ENCODE measurements around a stretch of chr13.

- PRO-cap, result no peak
- RAMPAGE, long total RNA, result no peak
Measured at GRCh38 chr13:29676962-29677231, 81.4 kb upstream of the SLC7A1 start.

GRCh38 chr13:29812044-29812546 lies 38.3 kb downstream of the UBL3 start:
- PRO-cap, result no peak
- RAMPAGE, long total RNA, result no peak

GRCh38 chr13:29905746-29906293 lies 55.4 kb upstream of the UBL3 start:
- PRO-cap, result no peak
- RAMPAGE, long total RNA, result no peak

DNA sequence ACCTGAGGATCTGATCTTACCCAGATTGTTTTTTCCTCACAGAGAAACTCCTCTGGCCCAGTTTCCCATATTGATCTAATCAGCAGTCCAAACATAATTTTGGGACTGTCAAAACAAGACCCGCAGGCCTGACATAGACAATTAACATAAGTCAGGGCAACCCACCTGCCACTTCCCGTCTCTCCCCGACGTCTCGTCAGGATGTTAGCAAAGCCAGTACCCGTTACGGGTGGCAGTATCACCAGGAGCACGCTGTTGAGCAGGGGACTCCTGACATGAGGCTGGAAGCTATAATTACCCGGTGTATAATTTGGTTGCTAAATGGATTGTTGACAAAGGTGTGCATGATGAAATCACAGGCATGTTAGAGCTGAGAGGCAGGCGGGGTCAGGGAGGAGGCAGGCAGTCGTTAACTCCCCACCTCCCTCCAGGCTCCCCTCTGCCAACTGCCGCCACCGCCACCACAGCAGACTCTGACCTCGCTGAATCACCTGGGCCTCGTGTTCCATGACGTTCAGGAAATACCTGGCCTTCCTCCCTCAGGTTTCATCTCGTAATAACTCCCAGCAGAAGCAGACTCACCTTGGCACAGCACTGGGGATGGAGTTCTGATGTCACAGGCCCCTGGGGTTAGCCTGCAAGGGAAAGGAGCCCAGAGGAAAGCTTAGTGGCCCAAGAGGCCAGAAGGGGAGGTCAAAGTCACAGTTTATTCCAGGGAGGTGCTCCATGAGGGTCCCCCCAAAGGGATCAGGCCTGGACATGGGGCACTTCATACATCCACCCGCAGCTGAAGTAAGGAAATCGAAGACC lies 198.5 kb downstream of the KATNAL1 start:
- PRO-cap, result no peak
- RAMPAGE, long total RNA, result no peak

GRCh38 chr13:30148958-30149169 lies 158.5 kb downstream of the KATNAL1 start:
- PRO-cap, result no peak
- RAMPAGE, long total RNA, result no peak

DNA sequence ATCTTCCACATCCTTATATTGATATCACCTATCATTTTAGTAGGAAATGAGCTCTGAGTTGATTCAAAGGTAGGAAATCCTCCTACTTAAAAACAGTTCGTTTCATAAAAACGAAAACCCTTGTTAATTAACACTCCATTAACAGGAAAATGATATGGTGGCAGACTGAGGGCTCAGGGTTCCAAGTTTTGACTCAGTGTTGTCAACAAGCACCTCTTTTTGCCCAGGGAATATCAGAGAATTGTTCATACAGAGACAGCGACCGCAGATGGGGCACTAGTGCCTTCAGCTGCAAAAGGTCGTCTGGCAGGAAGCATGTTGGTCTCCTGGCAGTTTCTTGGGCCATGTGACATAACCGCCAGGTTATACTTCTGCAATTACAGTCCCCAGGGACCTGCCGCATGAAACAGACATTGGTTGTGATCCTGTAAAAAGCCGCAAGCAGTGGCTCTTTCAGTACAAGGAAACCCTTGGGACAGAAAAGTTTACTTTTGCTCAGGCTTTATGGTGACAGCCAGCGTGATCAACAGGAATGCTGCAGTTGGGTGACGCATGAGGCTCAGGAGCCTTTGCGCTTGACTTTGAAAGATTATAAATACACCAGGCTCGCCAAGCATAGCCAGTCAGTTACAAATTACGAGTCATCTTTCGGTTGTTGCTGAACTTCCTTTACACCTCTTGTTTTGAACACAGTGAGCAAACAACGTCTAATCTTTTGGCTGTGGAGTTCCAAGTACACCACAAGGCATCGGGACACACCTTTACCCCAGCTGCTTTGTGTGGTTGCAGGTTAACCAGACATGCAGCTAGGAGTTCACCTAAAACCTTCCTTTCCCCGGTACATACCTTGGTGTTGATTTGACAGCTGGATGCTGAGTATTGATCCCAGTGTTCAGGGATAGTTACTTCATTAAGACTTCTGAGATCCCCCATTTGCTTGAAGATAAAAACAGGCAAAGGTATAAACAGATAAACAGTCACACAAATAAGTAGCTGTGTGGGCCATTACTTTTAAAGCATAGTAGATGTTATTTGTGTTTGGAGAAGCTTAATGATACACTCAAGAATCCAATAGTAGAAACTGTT lies 50.5 kb upstream of the UBE2L5 start:
- PRO-cap, result no peak
- RAMPAGE, long total RNA, result no peak

DNA sequence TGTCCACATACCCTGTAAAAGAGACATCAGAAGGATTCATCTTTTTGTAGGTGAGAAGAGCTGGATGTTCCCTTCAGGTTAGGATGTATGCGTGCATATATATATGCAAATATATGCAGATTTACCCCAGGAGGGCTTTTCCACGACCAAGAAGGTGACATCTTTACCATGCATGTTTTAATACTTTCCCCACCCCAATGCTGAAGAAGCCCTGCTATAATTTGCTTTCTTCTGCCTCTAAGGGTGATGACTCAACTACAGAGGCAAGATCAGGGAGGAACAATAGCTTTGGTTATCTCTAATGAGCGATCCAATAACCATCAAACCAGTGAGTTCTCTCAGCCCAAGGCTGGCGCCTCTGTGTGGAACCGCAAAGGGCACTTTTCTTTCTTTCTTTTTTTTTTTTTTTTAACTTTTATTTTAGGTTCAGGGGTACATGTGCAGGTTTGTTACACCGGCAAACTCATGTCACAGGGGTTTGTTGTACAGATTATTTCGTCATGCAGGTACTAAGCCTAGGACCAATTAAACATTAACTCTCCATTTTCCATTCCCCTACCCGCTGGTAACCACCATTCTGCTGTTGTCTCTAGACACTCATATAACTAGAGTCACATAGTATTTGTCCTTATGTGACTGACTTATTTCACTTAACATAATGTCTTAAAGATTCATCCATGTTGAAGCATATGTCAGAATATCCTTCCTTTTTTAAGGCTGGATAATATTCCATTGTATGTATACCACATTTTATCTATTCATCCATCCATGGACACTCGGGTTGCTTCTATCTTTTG lies 25.7 kb upstream of the UBE2L5 start:
- PRO-cap, result no peak
- RAMPAGE, long total RNA, result no peak

GRCh38 chr13:30410004-30410476 lies 12.3 kb upstream of the UBE2L5 start:
- PRO-cap, result unidirectional peak, plus-strand start at chr13:30410104
- RAMPAGE, long total RNA, result no peak

DNA sequence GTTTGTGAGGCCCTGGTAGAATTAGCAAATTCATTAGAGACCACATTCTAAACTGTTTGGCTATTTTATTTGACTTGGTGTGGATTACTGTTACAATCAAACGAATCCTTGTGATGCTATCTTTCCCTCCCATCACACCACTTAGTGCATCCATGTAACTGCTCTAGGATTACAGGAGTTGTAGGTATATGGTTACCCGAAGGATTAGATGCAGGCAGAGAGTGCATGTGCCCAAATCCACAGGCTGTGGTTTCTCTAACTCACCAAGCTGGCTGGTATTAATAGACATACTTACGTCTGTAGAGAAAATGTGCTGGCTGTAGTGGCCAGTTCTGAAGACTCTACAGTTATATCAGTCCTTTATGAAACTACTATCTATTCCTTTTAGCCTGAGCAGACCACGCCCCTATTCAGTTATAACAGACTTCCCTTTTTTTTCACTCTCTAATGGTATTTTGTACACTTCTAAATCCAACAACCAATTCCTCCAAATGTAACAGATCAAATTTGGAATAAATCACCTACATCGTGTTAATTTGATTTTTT lies 1.1 kb upstream of the HMGB1 start:
- PRO-cap, result no peak
- RAMPAGE, long total RNA, result no peak

DNA sequence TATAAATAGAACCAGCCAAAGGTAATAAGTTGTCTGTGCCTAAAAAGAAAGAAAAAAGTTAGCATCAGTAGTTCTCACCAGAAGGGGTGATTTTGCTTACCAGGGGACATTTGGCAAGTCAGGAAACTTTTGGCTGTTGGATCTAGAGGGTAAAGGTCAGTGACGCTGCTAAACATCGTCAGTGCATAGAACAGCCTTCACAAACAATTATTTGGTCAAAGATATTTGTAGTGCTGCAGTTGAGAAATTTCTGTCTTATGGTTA lies 2.0 kb downstream of the USPL1 start:
- PRO-cap, result no peak
- RAMPAGE, long total RNA, result no peak

DNA sequence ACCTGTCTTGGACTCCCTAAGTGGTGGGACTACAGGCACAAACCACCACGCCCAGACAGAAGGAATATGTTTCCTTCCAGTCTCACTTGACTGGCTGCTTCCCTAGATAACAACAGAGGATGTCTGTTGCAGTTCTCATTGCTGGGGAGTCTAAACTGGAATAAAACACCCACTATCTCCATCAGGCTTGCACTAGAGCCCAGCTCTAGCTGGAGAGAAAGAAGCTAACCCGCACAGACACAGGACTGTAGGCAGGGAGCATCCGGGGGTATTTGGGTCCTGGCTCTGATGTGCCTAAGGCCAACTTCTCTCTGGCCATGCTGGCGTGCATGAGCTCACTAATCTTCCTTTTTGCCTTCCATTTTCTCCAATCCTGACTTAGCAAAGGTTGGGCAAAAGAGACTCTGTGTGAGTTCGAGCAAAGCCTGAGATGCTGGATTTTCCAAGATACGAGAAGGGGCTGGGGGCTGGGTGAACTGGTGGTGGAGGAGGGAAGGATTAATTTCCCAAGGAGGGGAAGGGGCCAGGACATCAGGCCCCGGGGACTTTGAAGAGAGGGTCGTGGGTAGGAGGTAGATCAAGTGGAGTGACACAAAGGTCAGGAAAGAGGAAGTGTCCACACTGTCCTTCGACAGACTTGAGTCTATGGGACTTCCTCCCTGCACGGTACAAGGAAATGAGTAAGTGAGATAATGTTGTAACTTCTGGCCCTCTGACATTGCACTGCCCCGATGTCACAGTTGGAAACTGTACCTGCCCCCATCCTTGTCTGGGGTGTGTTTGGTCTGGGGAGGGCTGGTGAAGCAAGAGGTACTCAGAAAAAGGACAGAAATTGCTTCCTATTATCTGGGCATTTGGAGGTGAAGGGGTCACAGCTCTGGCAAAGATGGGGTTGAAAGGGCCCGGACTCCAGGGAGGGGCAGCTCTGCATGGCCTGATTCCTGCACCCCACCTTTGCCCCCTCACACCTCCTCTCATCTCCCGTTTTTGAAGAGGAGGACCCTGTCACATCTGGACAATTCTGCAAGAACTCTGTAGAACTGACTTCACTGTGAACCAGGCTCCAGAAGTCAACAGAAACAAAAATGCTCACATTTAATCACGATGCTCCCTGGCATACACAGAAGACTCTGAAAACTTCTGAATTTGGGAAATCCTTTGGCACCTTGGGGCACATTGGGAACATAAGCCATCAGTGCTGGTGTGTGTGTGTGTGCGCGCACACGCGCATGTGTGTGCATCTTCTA lies 22.3 kb upstream of the ALOX5AP start:
- PRO-cap, result no peak
- RAMPAGE, long total RNA, result no peak

- PRO-cap, result no peak
- RAMPAGE, long total RNA, result no peak
Measured at GRCh38 chr13:30714504-30715371, 20.6 kb upstream of the ALOX5AP start.

- PRO-cap, result no peak
- RAMPAGE, long total RNA, result no peak
Measured at GRCh38 chr13:30718854-30719529, 16.4 kb upstream of the ALOX5AP start.

- PRO-cap, result no peak
- RAMPAGE, long total RNA, result no peak
Measured at GRCh38 chr13:30796667-30797358, 61.5 kb downstream of the ALOX5AP start.

DNA sequence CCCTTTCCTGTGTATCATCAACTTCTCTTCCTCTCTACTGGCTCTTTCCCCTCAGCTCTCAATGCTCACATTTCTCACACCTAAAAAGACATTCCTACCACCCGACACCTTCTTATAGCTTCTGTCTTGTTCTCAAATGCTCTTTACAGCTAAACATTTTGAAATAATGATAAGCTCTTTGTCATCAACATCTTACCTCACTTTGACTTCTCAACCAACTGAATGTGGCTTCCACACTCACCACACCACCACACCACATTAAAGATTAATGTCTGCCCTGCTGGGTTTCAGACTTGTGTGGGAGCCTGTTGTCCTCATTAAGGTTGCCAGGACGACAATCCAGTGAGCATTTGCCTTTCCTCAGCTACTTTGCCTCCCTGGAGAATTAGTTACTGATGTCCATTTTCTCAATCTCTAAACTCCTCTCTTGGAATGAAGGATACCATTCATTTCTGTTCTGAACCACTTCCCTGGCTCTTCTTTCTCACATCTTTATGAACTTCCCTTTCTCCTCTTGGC lies 67.9 kb downstream of the RXFP2 start:
- PRO-cap, result no peak
- RAMPAGE, long total RNA, result no peak

DNA sequence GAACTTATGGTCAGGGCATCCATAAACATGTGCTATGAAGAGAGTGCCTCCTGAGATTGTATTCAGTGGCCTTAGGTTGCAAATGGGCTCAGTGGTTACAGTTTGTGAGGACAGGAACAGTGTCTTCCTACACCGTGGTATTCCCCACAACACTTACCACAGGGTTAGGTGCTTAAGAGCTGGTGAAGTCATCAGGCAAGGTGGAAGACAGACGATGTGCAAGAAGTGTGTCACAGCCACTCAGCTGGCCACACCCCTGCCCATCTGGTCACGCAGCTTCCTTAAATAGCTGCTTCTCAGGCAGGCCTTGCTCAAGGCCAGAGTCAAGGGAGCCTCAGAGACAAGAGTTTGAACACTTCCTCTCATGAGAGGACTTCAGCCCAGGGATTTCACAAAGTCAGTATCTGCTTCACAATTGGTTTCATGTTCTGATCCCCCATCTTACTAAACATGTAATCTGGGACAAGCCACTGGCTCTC lies 80.4 kb upstream of the FRY start:
- PRO-cap, result bidirectional peak, plus-strand start at position 314 of the sequence, minus-strand start at position 142 of the sequence
- RAMPAGE, long total RNA, result no peak

DNA sequence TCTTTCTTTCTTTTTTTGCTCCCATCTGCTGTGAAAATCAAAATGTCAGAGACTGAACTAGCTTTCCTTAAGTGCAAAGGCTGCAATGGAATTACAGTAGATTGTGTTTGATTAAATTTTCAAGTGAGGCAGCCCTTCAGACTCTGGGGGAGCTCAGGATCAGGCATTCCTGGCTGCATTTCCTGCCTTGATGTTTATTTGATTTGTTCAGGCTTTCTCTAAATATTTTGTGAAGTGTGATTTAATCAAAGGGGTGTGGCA lies 390 bp downstream of the FRY start:
- PRO-cap, result no peak
- RAMPAGE, long total RNA, result no peak

GRCh38 chr13:32340556-32341270 lies 25.4 kb downstream of the BRCA2 start:
- PRO-cap, result no peak
- RAMPAGE, long total RNA, result no peak

GRCh38 chr13:32505702-32506640 lies 32.6 kb downstream of the N4BP2L2 start:
- PRO-cap, result no peak
- RAMPAGE, long total RNA, result no peak

DNA sequence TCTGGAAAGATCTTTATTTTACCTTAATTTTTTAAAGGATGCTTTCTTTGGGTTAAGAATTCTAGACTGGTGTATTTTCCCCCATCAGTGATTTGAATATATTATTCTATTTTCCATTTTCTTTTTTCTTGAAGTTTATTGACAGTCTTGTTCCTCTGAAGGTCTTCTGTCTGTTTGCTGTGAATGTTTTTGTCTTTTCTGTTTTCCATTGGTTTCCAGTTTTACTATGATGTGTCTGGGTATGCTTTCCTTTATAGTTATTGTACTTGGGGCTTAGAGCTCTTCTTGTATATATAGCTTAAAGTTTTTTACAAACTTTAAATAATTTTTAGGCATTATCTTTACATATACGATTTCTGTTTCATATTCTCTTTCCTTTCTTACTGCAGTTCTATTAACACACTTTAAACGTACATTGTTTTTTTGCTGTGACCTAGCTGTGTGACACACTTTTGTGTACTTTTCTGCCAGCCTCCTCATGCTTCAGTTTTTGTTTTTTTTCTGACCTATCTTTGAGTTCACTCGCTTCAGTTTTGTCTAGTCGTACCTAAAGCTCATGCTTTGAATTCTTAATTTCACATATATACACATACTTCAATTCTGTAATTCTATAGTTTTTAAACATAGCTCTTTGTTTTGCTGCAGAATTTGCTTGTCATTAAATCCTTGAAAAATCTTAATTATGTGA lies 150.2 kb downstream of the PDS5B start:
- PRO-cap, result no peak
- RAMPAGE, long total RNA, result no peak